ENCODE results near the genes DDX4 and IL31RA.

- RRBS: no CpG with 5 or more reads among the region's 7 CpGs
Measured at GRCh38 chr5:55425597-55426304, 109.0 kb downstream of the PLPP1 start.

- RRBS: no CpG with 5 or more reads among the region's 1 CpG
Measured at GRCh38 chr5:55430858-55431398, 103.8 kb downstream of the PLPP1 start.

DNA sequence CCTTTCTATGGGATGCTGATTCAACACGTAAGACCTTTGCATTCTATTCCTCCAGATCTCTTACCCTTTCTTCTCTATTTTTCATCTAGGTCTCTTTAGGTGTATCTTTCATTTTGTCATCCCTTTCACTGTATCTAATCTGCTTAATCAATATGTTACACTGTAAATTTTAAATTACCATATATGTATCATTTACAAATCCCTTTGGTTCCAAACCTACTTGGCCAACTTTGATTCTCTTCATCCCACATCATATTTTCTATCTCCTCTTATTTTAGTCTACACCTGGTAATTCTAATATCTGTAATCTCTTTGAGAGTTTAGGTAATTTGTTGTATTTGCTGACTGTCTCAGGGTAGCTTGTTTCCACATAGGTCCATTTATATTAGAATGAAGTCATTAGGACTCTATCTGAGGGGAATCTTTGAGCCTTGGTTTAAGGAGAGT, 88.5 kb downstream of the PLPP1 start:
- RRBS: no CpG with 5 or more reads among the region's 1 CpG

GRCh38 chr5:55473636-55474101, 61.1 kb downstream of the PLPP1 start:
- RRBS: no CpG with 5 or more reads among the region's 6 CpGs

DNA sequence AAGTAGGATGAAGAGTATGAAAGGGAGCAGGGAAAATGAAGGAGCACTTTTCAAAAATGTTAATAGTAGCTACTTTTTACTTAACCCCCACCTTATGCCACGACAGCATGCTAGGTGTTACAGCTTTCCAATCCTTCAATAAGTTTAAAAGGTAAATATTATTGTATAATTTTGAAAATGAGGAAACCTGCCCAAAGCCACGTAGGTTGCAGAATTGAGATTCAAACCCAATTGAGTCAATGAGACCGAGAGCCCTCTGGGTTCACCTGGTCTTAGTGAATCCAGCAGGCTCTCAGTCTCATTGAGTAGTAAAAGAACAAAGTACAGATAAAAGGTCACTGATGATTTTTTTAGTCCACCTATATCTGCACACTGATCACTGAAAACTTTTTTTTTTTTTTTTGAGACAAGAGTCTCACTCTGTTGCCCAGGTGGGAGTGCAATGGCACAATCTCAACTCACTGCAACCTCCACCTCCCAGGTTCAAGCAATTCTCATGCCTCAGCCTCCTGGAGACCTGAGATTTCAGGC, 27.2 kb downstream of the PLPP1 start:
- RRBS: no CpG with 5 or more reads among the region's 3 CpGs

GRCh38 chr5:55516105-55516705, 18.6 kb downstream of the PLPP1 start:
- RRBS: no CpG with 5 or more reads among the region's 1 CpG

DNA sequence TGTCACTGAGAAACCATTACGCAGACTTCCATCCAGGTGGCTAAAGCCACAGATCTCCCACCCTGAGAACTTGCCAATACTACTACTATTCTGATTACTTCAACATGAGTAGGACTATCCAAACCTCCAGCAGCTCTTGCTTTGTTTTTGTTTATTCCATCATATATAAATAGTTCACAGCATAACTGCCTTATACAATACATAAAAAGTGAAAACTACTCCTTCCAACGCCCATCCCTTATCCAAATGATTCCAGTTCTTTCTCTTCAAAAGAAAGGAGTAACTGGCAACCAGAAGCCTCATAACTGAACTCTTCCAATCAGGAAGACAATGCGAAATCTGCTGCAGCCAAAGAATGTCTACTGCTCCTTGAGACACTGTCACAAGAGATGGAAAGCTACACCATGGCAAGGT, 1.2 kb downstream of the PLPP1 start:
- RRBS: no CpG with 5 or more reads among the region's 3 CpGs

DNA sequence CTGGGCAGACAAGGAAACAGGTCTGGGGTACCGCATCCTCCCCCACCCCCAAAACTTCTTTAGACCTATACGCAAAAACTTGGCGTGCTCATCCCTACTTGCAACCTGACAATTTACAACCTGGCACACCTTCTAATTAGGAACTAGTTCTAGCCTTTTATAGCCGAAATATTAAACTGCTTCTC, 907 bp downstream of the PLPP1 start:
- RRBS: no CpG with 5 or more reads among the region's 4 CpGs

DNA sequence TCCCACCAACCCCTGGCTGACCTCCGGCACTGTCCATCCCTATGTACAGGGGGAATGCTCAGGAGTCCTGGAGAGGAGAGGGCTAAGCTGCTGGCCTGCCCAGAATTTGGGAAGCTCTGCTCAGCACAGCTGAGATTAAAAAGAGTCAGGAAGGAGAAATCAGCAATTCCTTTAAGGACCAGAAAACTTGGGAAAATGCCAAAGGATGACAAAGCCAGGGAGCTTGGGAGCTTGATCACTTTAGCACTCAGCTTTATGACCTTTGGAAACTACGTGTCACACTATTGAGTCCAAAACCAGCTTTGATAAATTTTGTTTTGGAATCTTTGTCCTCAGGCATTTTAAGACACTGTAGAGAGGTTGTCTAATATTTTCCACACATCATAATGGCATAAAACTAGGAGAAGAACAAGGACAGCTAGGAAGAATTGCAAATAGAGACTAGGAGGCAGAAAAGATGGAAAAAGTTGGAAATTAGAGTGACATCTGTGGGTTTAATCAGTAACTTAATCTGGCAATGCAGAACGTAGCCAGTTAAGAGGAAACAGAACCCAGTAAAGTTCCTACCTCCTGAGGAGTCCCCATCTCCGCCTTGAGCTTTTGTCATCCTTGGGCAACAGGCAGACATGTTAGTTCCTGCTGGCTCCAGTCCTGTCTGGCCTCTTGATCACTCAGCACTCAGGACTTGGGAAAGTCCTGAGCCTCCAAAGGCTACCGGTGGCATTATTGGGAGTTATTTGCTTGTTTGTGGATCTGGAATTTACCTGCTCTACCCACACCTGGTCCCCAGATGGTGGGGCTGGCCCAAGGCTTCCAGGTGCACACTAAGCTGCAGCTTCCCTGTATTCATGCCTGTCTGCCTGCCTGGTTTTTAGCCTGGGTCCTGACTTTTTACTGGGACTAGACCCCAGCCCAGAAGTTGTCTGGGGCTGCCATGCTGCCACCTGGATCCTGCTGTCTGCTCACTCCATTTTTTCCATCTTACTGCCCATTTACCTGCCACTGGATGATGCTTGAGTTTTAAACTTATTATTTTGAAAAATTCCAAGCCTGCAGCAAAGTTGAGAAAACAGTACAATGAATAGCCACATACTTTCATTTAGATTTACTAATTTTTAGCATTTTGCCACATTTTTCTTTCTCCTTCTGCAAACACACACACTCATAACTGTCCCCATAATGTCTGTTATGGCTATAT, 62.8 kb upstream of the PLPP1 start:
- RRBS: no CpG with 5 or more reads among the region's 5 CpGs

- RRBS: no CpG with 5 or more reads among the region's 33 CpGs
Measured at GRCh38 chr5:55737717-55738152, at the start of gene DDX4. DDX4 (plus strand) TSS chr5:55738061.

- RRBS: no CpG with 5 or more reads among the region's 3 CpGs
Measured at GRCh38 chr5:55851189-55851684, at the start of gene IL31RA. IL31RA (plus strand) TSS chr5:55851357.

DNA sequence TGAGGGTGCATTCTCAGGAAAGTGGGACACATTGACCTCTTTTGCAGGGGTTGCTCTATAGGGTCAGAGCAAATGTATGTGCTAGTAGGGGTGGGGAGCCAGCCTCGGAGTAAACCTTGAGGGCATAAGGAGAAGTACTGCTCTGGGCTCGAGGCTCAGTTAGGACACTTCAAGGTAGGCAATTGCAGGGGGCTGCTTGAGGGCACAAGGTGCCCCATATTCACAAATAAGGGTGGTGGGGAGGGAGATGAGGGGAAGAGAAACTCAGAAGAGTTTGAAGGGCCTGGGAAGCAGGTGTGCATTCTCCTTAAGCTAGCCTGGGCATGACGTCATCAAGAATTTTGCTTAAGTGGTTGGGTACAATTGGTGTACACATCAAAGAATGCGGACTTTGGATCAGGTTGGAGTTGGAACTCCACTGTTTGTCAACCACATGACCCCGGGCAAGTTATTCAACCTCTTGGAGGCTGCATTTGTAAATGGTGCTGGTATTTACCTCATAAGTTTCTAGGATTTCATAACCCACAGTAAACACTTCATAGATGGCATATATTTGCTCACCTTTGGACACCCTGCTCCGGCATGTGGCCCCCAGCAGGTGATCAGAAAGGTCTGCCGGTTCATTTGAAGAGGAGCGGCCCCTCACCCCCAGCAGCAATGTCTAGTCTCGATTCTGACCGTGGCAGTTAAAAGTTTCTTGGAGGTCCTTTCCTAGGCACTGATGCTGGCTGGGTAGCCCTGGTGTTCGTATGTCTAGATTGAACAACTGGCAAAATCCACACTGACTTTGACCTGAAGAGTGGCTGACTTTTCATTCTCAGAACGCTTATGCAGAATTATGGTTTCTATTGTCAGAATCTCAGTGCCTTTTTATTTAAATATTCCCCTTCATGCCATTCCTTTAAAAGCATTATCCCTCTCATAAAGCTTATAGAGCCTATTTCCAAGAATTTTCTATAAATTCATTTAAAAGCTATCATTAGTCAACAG, 60.7 kb downstream of the IL6ST start:
- RRBS: 100% methylated on average over 1 of the region's 12 CpGs

DNA sequence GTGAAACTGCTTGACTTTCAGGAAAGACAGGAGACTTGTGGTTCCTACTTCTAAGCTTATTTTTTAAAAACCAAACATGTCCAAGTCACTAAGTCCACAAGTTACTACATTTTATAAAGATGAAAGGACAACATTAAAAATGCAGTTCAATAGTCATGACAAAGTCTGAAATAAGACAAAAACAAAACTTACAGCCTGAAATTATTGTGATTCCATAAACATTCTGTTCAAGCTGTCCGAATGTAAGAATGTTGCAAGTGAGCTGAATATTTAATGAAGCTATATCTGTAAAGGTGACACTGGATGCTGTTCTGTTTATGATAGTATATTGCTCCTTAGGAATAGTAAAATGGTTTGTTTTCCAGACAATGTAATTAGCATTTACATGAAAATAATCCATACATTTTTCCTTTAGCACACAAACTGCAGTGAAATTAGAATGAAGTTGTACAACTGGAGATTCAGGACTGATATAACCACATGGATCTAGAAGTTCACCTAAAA, 25.4 kb downstream of the IL6ST start:
- RRBS: no CpG with 5 or more reads among the region's 1 CpG

DNA sequence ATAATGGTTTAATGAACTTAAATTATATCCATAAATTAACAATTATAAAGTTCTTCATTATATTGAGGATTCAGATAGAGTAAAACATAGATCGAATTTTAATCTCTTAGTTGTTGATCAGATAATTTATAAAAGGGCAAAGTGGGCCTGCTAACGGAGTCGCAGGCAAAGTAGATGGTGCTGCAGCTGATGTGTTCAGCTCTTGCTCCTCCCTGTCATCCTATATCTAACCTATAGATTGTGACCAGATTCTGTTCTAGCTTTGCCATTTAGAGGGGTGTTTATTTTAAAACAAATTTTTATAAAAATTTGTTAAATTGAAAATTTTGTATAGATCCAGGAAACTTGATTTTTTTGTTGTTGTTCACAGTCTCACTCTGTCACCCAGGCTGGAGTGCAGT, 1.2 kb upstream of the IL6ST start:
- RRBS: no CpG with 5 or more reads among the region's 3 CpGs

DNA sequence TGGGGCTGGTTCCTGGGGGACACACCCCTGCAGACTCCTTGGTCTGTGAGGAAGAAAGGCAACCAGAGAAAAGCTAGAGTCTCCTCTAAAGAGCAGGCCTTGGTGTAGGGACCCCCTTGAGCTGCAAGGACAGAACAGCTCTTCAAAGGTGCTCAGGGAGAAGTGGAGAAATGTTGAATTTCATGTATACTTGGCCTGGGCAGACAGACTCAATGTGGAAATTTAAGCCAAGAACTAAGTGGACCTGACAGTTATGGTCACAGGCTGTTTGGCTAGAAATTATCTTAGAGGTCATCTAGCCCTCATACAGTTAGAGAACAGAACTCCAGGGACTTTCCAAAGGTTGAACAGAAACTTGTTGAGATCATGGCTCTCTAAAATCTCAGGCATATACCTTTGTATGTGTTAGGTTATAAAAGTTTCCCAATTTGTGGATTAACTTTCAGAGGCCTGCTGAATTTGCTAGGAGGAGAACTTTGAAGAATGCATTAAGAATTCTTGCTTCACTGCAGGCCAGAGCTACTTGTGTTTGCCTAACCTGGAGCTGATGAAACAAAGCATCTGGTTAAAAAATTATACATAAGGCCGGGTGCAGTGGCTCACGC, 35.1 kb upstream of the IL6ST start:
- RRBS: no CpG with 5 or more reads among the region's 2 CpGs

GRCh38 chr5:56058165-56058654, 63.4 kb upstream of the IL6ST start:
- RRBS: no CpG with 5 or more reads among the region's 7 CpGs

GRCh38 chr5:56167622-56167957, 65.5 kb downstream of the ANKRD55 start:
- RRBS: no CpG with 5 or more reads among the region's 2 CpGs

DNA sequence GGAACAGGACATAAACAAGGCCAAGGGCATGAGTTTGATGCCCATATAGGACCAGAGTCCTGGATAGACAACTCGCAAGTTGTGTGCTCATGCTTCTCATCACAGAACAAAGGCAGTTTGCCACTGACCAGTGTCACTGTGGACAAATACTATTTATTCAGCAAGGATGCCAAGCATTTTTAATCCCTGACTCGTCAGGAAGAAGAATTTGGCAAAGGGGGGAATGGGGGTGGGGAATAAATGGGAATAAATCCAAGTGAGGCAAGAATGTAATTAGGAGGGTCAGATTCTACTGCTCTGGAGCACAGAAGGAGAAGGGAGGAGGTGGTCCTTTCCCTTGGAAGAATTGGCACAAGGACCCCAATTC, 46.8 kb upstream of the ANKRD55 start:
- RRBS: no CpG with 5 or more reads among the region's 2 CpGs

DNA sequence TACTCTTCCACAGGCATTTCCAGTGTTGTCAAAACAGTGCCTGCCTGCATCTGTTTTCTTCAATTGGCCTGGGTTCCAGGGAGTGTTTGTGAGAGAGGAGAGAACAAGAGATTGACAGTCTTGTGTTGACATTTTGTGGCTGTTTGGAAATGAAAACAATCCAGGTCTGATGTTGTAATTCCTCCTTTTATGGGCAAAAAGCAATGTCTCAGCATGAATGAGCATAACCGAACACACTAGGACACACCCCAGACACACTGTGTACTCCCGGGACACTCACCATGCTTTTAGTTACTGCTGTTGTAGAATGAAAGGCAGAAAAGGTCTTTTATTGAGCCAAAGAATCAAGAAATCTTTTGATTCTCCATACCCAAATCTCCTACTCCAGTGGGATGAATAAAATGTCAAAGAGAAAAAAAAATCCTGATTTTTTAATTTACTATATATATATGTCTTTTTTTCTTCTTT, 208.3 kb upstream of the ANKRD55 start:
- RRBS: no CpG with 5 or more reads among the region's 2 CpGs

All from AG04449 (cell line).